ENCODE data around the genes SAP30BP and UNK.

GRCh38 chr17:75393462-75394558, 11.7 kb downstream of the GRB2 start:
- PRO-cap = unidirectional peak, minus-strand start at chr17:75393571; bidirectional peak, plus-strand start at chr17:75394063, minus-strand start at chr17:75393759
- RAMPAGE, long total RNA, 4 experiments = start-site peak on the minus strand in 4 of 4 experiments, at chr17:75393739-75393850 at its widest, 24 to 217 reads per replicate

- PRO-cap = no peak
- RAMPAGE, long total RNA, 4 experiments = no peak in any of the 4 experiments
These were observed 10.1 kb downstream of the GRB2 start for GRCh38 chr17:75395167-75395895.

- PRO-cap = no peak
- RAMPAGE, long total RNA, 4 experiments = no peak in any of the 4 experiments
These were observed 27.7 kb downstream of the CASKIN2 start for GRCh38 chr17:75487503-75488194.

GRCh38 chr17:75509735-75510521, 5.4 kb downstream of the CASKIN2 start:
- PRO-cap = bidirectional peak, plus-strand start at chr17:75509982, minus-strand start at chr17:75509889; bidirectional peak, plus-strand start at chr17:75510195, minus-strand start at chr17:75510082
- RAMPAGE, long total RNA, 4 experiments = no peak in any of the 4 experiments

GRCh38 chr17:75531253-75532054, 6.0 kb downstream of the LLGL2 start:
- PRO-cap = no peak
- RAMPAGE, long total RNA, 4 experiments = no peak in any of the 4 experiments

GRCh38 chr17:75589731-75589928, 2.0 kb downstream of the MYO15B start:
- PRO-cap = no peak
- RAMPAGE, long total RNA, 4 experiments = no peak in any of the 4 experiments

DNA sequence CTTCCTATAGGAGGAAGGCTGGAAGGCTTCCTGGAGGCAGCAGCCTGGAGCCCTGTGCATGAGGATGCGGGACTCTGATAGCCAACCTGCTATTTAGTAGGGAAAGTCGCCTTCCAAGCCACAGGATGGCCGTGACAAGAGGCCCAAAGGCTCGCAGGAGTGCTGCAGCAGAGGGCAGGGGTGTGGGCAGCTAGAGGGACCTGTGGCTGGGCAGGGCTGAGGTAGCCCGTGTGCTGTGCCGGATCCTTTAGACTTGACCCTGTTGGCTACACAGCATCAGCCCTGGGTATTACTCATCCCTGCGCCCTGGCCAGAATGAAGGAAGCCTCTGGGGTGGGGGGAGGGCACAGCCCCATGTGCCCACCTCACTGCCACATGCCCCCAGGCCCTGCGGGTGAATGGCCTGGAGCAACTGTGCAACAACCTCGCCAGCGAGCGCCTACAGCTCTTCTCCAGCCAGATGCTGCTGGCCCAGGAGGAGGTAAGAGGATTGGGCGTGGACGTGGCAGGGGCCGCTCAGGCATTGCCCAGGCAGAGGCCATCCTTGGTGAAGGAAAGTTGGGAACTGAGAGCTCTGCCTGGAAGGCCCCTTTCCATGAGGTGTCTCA, 8.6 kb downstream of the MYO15B start:
- PRO-cap = no peak
- RAMPAGE, long total RNA, 4 experiments = no peak in any of the 4 experiments

- PRO-cap = no peak
- RAMPAGE, long total RNA, 4 experiments = no peak in any of the 4 experiments
These were observed 19.2 kb downstream of the MYO15B start for GRCh38 chr17:75606735-75607186.

DNA sequence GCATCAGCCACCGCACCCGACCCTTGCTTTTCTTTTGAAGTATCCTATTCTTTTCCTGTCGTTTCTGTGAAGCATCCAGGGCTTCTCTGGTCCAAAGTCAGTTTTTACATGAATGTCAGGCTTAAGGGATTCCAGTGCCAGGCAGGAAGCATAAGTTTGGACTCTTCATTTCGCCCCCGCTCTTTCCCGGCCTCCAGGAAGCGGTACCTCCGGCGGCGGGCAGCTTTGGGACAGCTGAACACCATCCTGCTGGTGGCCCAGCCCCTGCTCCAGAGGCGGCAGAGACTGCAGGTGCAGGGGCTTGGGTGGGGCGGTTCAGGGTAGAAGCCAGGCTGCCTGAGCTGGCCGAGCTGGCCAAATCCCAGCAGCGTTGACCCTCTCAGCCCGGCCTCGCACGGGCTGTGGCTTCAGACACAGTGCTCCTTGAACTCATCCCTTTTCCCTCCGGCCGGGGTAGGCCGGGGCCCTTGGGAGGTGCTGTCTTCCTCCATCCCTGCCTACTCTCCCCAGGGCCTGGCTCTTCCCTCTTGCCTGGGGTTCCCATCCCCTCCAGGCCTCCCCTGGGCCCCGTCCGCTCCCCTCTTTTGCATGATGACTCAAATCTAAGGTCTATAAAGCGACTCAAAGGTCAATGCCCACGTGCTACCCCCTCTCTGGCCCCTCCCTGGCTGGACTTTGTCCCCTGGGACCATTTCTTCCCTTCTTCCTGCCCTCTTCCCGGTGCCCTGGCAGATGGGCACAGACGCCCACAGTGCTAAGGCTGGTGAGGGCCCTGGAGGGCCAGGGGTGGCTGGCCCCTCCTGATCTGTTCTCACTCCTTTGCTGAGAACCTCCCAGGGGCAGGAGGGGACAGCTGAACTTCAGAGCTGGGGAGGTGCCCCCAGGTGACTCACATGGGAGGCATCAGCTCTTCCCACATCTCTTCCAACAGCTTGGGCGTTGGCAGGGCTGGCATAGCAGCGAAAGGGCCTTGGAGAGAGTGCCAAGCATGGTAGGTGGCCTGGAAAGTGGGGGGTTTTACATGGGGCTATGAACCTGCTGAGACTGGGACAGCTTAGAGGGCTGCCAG, 22.7 kb downstream of the MYO15B start:
- PRO-cap = no peak
- RAMPAGE, long total RNA, 4 experiments = no peak in any of the 4 experiments

- PRO-cap = no peak
- RAMPAGE, long total RNA, 4 experiments = no peak in any of the 4 experiments
These were observed 11.7 kb upstream of the SMIM5 start for GRCh38 chr17:75621509-75621892.

- PRO-cap = bidirectional peak, plus-strand start at chr17:75667328, minus-strand start at chr17:75667181
- RAMPAGE, long total RNA, 4 experiments = start-site peak on the plus strand in 4 of 4 experiments, at chr17:75667352-75667366 at its widest, 670 to 2,580 reads per replicate; start-site peak on the minus strand in 4 of 4 experiments, at chr17:75667154-75667200 at its widest, 24 to 67 reads per replicate
These were observed at the start of gene SAP30BP for GRCh38 chr17:75666968-75668135. SAP30BP (plus strand) TSS chr17:75667338.

GRCh38 chr17:75684178-75685491, 17.5 kb downstream of the SAP30BP start:
- PRO-cap = no peak
- RAMPAGE, long total RNA, 4 experiments = no peak in any of the 4 experiments

GRCh38 chr17:75691780-75692410, 24.8 kb downstream of the SAP30BP start:
- PRO-cap = bidirectional peak, plus-strand start at chr17:75692192, minus-strand start at chr17:75692049
- RAMPAGE, long total RNA, 4 experiments = no peak in any of the 4 experiments

- PRO-cap = no peak
- RAMPAGE, long total RNA, 4 experiments = no peak in any of the 4 experiments
These were observed 22.5 kb upstream of the ITGB4 start for GRCh38 chr17:75698750-75699149.

- PRO-cap = no peak
- RAMPAGE, long total RNA, 4 experiments = no peak in any of the 4 experiments
These were observed 17.6 kb upstream of the ITGB4 start for GRCh38 chr17:75703385-75704262.

DNA sequence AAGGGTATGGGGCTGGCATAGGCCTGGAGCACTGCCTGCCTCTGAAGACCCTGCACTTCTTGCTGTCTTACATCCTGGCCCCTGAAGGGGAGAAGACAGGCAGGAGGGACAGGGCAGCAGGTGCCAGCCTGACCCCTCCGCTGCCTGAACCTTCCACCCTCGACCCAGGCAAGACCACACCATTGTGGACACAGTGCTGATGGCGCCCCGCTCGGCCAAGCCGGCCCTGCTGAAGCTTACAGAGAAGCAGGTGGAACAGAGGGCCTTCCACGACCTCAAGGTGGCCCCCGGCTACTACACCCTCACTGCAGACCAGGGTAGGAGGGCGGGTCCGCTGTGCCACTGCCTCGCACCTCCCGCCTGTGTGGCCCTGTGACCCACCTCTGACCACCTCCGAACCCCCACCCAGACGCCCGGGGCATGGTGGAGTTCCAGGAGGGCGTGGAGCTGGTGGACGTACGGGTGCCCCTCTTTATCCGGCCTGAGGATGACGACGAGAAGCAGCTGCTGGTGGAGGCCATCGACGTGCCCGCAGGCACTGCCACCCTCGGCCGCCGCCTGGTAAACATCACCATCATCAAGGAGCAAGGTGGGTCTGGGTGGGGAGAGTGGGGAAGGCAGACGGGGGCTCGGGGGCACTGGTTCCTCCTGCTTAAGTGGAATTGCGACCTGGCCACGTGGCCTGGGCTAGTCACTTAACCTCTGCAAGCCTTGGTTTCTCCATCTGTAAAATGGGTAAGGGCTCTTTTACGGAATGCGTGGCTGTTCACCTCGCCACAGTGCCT, 21.1 kb downstream of the ITGB4 start:
- PRO-cap = no peak
- RAMPAGE, long total RNA, 4 experiments = start-site peak on the plus strand in 1 of 4 experiments, centred at position 537 of the sequence, 17 reads per replicate

- PRO-cap = bidirectional peak, plus-strand start at chr17:75780140, minus-strand start at chr17:75779779
- RAMPAGE, long total RNA, 4 experiments = no peak in any of the 4 experiments
These were observed 431 bp upstream of the H3-3B start for GRCh38 chr17:75780011-75780409.

- PRO-cap = bidirectional peak, plus-strand start at chr17:75784845, minus-strand start at chr17:75784612; bidirectional peak, plus-strand start at chr17:75785206, minus-strand start at chr17:75784980
- RAMPAGE, long total RNA, 4 experiments = start-site peak on the plus strand in 4 of 4 experiments, at chr17:75784831-75784872 at its widest, 45 to 215 reads per replicate
These were observed at the start of gene UNK for GRCh38 chr17:75784488-75785359. UNK (plus strand) TSS chr17:75784806.

- PRO-cap = bidirectional peak, plus-strand start at chr17:75854531, minus-strand start at chr17:75854526
- RAMPAGE, long total RNA, 4 experiments = no peak in any of the 4 experiments
These were observed 693 bp downstream of the WBP2 start for GRCh38 chr17:75854388-75854896.

DNA sequence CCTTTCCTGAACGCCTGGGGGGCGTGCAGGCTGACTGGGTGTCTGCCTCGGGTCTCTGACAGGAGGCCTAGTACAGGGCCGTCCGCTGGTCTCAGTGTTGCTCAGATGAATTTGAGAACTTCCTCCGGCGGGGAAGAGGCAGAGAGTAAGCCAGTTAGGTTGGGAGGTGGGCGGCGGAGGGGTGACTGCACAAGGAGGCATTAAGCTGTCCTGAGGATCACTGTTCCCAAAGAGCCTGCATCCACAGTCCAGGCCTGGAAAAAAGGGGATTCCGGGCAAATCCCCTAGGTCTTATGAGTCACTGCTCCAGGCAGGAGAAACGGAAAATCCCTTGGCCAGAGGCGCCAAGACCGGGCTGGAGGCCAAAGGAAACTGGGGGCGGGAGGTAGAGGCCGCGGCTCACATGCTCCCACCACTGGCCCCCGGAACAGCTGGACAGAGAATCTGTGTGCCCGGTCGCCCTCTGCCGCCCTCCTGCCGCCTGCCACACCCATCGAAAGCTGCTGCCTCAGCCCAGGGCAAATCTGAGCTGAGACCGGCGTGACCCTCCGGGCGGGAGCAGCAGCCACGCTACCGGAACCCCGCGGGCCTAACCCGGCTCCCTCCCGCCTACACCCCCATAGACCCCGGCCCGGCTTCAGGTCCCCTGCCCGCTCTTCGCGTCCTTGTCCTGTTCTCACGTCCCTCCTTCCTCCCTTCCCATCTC, 1.2 kb downstream of the TRIM47 start:
- PRO-cap = bidirectional peak, plus-strand start at position 438 of the sequence, minus-strand start at position 222 of the sequence
- RAMPAGE, long total RNA, 4 experiments = no peak in any of the 4 experiments